ENCODE measurements around a stretch of chr10.

DNA sequence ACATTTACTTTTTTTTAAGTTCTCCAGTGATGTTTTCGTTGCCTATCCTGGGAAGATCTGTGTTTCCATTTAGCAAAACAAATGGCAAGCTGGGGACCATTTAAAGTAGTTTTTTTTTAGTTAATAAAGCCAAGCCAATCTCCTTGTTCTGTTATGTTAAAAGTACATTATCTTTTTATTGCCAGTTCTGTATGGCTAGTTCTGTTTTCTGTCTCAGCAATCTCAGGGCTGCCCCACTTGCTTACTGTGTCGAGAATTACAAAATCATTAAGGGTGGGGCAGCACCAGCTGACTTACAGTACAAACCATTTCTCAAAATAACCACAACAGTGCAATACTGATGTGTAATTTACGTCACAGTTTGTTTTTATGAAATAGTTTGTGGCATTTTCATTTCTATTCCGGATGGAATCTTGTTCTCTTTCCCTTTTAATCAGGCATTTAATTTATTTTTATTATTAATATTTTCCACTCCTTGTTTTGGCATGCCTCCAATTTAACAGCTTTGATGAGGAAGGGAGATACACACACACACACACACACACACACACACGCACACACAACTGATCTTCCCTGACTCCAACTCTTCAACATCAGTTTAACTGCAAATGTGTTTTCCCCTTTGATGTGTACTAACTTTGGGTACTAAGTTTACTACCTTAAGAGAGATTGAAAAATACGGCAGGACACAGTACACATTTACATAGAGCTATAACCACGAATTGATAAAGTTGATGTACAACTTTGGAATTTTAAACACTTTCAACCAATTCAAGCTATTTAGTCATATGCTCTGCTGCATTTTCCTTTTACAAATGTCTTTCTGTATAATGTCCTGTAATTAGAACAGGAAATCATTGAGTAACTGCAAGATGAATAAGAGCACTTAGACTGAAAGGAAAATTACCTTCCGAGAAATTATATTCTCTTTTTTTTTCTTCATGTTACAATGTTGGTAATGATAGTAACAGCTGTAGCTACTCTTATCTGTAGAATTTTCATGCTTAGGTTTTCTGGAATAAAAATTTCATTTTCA lies 91.4 kb downstream of the ARID5B start:
- PRO-cap: no peak

DNA sequence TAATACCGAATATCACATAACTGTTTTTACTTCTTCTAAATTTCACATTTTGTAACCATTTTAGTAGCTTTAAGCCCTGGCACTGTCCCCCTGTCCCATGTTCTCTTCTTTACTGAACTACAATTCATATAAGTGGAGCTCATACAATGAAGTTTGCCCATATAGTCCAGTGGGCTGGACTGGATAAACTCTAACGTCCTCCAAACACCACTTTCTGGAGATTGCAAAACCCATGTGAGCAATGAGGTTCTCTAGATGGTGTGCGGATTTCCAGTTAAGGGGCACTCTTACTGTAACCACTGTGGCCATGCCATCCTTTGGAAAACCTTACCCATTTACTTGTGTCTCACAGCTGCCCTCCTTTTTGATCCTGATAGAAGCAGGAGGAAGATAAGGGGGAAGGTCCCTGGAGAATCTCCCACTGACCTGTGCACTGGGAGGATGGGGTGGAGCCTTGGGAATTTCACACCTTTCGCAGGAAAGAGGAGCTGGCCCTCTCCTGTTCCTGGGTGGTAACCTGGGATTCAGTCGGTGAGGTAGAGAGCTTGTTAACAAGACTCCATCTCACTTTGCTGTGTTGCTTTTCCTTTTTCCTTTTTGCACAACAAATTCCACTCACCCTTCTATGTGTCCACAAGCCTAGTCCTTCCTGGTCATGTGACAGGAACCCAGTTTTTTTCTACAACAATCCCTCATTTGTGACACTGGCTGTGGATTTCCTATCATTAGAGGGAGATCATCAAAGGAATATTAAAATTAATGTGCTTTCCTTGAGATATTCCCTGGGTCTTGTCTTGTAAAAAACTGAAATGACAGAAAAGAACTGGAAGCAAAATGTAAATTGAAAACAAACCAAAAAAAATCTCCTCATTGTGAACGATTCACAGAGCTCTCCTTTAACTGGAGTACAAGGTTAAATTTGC lies 120.7 kb downstream of the ARID5B start:
- PRO-cap: no peak

GRCh38 chr10:62067618-62068169 lies 166.2 kb downstream of the ARID5B start:
- PRO-cap: no peak

DNA sequence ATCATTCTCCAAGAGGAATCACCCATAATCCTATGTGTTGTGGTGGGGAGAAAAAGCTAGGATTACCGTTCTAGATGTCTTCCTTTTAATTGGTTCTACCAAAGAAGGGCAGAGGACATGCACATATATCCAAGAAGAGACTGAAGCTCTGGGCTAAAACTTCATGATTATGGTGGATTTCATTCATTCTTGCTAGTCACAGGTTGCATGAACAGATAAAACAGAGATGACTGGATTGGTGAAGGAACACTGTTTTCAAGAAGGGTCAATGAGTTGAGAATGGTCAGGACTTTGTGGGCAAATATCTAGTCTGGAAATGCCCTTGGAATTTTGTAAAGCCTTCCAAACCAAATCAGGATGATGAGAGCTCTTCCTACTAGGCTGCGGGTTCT lies 171.3 kb downstream of the ARID5B start:
- PRO-cap: no peak

GRCh38 chr10:62810955-62811898 lies 4.9 kb downstream of the EGR2 start:
- PRO-cap: no peak

GRCh38 chr10:63206533-63207171 lies 73.5 kb downstream of the NRBF2 start:
- PRO-cap: no peak

DNA sequence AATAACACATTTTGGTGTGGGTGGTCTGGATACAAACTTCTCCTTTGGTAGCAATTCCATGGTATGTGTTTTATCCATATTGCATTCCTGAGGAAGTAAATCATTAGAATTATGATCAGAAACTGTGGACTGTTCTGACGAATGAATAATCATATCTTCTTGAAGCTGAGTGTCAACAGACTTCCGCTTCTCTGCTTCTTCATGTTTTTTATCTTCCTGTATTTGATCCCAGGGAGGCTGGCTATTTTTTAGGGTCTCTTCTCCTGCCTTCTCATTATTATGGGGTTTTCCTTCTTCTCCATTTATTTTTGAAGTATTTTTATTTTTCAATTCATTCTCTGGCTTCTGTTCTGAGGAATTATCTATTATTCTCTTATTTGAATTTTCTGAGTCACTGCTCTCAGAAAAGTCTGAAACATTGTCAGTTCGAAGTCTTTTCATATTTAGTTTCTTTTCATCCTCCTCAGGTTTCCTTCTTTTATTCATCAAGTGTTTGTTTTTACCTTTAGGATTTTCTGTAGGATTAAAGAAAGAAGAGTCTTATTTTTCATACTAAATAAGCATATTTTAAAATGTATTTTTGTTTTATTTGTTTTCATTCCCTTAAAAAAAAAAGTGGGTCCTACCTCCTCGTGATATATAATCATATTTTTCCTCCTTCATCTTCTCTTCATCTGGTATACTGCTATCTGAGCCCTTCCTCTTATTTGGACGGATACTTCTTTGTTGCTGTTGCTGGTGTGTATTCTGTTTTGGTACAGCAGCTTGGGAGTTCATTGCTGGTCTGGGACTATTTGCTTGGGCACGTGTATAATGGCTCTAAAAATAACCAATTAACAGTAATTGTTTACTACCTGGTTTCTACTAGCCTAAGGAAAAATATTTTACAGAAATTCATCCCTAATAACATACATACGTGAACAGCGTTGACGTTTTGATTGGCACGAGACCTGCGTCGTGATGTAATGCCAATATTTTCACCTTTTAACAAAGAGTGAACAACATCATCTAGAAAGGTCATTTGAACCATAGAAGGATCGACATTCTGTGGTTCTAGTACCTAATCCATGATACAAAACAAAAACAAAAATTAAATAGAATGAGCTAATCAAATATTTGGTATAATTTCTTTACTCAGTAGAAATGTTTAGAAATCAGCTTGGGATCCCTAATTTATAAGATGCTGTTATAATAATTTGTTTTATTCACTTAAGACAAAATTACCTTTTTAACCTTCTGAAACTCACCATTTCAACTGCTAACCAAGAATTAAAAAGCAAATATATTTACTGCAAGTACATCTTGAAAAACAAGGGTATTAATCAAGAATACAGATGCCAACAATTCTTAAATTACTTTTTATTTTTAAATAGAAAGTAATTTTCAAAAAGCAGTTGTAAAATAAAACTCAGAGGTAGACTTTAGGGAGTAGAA lies 82.0 kb downstream of the NRBF2 start:
- PRO-cap: no peak

- PRO-cap: no peak
Observed at GRCh38 chr10:63266070-63267049, 133.2 kb downstream of the NRBF2 start.

GRCh38 chr10:63268205-63268530 lies 135.0 kb downstream of the NRBF2 start:
- PRO-cap: no peak

DNA sequence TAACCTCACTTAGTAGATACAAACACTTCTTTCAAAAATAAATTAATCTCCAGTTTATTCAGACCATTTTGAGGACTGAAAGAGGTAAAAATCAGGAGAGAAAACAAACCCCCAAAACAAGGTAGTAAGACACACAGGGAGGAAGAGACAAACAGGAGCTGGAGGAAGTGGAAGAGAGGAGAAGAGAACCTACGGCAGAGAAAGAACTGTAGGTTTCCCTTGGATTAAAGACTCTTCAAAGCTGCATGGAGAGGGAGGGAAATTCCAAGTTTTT lies 15.8 kb upstream of the JMJD1C start:
- PRO-cap: no peak

GRCh38 chr10:63522961-63524131 lies 2.1 kb downstream of the REEP3 start:
- PRO-cap: no peak

- PRO-cap: no peak
Observed at GRCh38 chr10:63601700-63602279, 80.6 kb downstream of the REEP3 start.

GRCh38 chr10:63711316-63711901 lies 190.2 kb downstream of the REEP3 start:
- PRO-cap: no peak

DNA sequence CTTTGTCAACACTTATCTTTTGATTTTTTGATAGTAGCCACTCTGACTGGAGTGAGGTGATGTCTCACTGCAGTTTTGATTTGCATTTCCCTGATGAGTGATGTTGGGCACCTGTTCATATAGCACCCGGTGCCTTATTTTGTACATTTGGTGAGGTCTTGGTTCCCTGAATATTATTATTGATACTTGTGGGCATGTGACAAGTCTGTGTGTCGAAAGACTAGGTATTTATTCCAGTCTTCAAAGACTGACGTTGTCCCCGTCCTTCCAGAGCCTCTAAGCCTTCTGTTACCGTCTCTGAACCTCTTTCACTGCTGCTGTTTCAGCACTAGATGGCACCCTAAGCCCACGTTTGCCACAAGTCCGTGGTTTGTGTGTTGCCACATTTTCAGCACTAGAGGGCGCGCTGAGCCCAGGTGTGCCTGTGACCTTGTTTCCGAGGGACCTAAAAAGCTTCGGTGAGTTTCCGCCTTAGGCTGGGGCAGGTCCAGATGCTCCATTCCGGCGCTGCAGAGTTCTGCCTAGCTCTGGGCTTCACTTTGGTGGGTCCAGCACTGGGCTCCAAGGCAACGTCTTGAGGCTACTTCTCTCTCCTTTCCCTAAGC lies 519.9 kb downstream of the REEP3 start:
- PRO-cap: no peak

DNA sequence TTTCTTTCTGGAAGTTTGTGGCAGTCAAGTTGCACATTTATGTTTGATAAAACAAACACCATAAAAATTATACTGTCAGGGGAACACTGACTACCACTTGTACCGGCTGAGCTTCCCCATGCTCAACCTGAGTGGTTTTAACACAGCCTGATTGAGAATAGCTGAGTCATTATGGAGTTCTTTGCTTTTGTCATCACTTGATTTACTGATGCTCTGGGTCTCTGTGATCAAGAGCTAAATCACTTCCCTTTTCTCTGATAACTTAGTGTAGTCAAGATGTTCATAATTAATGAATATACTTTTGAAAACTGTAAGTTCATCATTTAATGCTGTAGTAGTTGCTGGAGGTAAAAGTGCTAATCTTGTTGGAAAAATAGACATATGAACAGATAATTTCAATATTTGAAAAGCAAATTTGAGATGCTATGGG lies 1034.5 kb upstream of the LRRTM3 start:
- PRO-cap: no peak

GRCh38 chr10:66220918-66221295 lies 704.9 kb upstream of the LRRTM3 start:
- PRO-cap: no peak

GRCh38 chr10:67230494-67231429 lies 304.9 kb downstream of the LRRTM3 start:
- PRO-cap: no peak

GRCh38 chr10:68053997-68054432 lies 21.1 kb downstream of the HERC4 start:
- PRO-cap: no peak

DNA sequence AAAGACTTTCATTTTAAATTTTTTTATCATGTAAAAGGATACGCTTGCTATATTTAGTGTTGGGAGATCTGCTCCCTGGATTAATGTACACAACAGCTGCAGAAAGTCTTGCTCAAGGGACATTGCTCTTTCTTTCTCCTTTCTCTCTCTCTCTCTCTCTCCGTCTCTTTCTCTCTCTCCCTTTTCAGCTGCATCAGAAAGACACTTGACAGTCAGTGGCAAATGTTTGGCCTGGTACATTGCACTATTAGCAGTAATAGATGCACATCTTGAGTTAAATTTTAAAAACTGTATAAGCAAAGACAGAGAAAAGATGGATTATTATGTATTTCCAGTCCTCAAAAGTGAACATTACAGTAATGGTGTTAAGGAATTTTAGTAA lies 816 bp downstream of the MYPN start:
- PRO-cap: no peak

DNA sequence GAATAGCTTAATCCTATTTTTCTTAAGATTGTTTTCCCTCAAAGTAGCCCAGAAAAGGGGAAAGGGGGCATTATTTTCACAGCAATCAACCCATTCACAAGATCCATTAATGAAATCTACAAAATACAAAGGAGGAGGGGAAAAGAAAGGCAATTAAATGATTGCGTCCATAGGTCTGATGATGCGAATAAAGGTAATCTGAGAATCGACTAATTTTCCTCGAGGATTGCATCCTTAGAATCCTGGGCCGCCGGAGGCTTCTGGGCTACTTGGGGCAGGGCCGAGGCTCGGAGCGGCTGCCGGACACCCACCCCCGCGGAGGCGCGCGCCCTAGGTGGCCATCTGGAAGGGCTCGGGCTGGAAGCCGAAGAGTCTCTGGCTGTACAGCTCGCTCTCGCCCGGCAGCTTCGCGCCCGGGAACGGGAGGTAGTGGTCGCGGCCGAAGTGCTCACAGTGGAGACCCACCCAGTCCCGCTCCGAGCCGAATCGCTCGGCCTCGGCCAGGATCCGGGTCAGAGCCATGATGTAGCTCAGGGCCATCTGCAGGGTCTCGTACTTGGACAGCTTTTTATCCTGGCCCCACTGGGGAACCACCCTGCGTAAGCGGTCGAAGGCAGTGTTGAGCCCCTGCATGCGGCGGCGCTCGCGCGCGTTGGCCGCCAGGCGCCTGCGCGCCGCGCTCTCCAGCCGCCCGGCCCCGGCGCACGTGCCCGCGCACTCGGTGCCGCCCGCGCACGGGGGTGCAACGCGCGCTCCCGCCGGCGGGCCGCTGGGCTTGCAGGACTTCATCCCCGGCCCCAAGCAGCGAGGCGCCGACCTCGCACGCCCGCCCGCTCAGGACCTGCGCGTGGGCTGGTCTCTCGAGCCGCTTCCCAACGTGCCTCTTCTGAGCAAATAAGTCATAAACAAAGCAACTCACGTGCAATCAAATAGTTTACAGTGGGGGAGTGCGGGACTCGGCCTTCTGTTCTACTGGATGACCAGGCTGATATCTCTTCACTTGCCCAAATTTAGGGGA lies 715 bp downstream of the ATOH7 start:
- PRO-cap: bidirectional peak, plus-strand start at position 800 of the sequence, minus-strand start at position 654 of the sequence

Measured in fallopian tube (tissue), 1 donor.